Skeletal muscle satellite cell (primary cell): ENCODE data around the gene SCGB2A1.

- CAGE, long polyA plus RNA = no peak
Observed at GRCh38 chr11:61972412-61973301, 5.2 kb upstream of the FTH1 start.

DNA sequence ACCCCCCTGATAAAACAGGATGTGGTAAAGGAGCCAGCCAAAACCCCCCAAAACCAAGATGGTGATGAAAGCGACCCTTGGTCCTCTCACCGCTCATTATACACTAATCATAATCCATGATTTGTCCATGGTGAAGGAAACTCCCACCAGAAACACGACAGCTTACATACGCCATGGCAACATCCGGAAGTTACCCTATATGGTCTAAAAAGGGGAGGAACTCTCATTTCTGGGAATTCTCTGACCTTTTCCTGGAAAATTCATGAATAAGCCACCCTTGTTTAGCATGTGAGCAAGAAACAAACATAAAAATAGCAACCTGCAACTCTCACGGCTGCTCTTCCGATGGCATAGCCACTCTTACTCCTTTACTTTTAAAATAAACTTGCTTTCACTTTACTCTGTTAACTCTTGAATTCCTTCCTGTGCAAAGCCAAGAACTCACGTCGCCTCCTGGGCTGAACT, 18.7 kb upstream of the INCENP start:
- CAGE, long polyA plus RNA = no peak

- CAGE, long polyA plus RNA = no peak
Observed at GRCh38 chr11:62145460-62145796, 21.6 kb downstream of the INCENP start.

DNA sequence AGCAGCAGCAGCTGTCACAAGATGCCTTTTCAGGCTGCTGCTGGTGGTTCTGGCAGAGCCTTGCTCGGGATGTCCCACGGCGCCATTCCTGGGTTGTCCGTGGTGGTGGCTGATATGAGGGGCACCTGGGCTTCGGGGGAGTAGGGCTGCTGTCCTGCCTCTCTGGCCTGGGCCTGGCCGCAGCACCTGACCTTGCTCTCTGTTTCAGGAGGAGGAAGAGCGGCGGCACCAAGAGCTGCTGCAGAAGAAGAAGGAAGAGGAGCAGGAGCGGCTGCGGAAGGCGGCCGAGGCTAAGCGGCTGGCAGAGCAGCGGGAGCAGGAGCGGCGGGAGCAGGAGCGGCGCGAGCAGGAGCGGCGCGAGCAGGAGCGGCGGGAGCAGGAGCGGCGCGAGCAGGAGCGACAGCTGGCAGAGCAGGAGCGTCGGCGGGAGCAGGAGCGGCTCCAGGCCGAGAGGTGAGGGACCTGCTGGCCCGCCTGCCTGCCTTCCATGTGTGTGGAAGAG, 22.7 kb downstream of the INCENP start:
- CAGE, long polyA plus RNA = no peak

- CAGE, long polyA plus RNA = no peak
Observed at GRCh38 chr11:62148382-62148747, 24.6 kb downstream of the INCENP start.

DNA sequence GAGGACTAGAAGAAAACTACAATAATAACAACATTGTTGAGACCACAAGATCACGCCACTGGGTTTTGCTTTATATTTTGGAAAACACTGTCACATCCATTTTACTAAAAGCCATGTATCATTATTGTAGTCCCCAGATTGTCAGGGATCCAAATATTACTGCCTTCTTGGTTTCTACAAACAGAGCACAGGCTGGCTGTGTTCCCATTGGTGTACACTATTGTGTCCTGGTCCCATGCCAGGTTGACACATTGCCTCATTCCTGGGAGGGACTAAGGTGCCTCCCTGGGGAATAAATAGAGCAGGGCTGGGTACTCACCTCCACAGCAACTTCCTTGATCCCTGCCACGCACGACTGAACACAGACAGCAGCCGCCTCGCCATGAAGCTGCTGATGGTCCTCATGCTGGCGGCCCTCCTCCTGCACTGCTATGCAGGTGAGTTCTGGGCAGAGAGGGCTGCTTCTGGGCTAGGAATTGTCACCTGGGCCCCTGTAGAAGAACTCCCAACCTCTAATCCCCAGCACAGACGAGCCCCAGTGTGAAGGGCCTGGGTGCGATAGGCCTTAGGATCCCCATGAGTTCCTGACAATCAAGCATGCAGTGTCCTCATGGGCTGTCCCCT, at the start of gene SCGB2A1:
SCGB2A1 (plus strand) TSS at position 324 of the 624 bp plus-strand sequence.
- CAGE, long polyA plus RNA = no peak

GRCh38 chr11:62435720-62436670, 17.2 kb downstream of the SCGB1A1 start:
- CAGE, long polyA plus RNA = no peak

GRCh38 chr11:62439884-62440782, 21.3 kb downstream of the SCGB1A1 start:
- CAGE, long polyA plus RNA = no peak

GRCh38 chr11:62504926-62506006, 41.3 kb downstream of the AHNAK start:
- CAGE, long polyA plus RNA = no peak

- CAGE, long polyA plus RNA = no peak
Observed at GRCh38 chr11:62542124-62542439, 4.5 kb downstream of the AHNAK start.

DNA sequence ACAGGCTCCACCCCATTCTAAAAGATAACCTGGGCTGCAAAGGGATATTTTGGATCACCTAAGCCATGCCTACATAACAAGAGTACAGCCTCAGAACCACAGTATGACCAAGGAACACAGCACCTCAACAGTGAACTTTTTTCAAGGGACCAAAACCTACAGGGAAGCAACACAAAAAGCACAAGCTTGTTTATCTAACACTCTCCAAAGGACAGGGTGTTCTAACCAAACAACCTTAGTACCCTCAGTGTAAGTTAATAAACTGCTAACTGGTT, 3.7 kb downstream of the TUT1 start:
- CAGE, long polyA plus RNA = no peak

- CAGE, long polyA plus RNA = no peak
Observed at GRCh38 chr11:62592737-62592984, 1.3 kb upstream of the TUT1 start.

- CAGE, long polyA plus RNA = no peak
Observed at GRCh38 chr11:62604603-62605419, 3.1 kb upstream of the MTA2 start.

- CAGE, long polyA plus RNA = no peak
Observed at GRCh38 chr11:62610975-62611628, 1.5 kb downstream of the EML3 start.

- CAGE, long polyA plus RNA = no peak
Observed at GRCh38 chr11:62687563-62688529, 1.5 kb downstream of the LRRN4CL start.

DNA sequence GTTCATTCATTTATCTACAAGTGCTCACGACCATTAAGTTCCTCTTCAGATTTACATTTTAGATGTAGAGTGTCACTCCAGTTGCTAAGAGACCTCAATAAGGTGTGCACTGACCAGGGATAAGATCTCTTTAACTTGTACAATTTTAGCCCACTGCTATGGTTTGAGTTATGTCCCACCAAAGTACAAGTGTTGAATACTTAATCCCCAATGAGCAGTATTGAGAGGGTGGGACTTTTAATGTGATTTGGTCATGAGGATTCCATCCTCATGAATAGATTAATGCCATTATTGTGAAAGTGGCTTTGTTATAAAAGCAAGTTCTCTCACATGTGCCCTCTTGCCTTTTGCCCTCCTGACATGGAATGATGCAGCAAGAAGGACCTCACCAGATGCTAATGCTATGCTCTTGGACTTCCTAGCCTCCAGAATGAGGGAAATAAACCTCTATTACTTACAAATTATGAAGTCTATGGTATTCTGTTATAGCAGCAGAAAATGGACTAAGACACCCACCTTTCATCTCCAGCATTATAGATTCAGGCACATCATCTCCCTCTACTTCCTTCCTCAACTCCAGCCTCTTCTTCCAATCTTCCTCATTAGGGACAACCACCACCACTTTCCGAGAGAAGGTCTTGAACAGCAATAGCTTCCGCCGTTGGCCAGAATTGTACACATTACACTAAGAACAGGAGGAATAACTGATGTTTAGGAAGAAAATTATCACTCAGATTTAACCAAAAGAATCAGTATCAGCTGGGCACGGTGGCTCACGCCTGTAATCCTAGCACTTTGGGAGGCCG, 7.5 kb downstream of the HNRNPUL2 start:
- CAGE, long polyA plus RNA = no peak

GRCh38 chr11:62762785-62763099, 1.4 kb downstream of the POLR2G start:
- CAGE, long polyA plus RNA = start-site peak on the plus strand at chr11:62762907-62763003, 190 and 120 reads in 2 replicates

DNA sequence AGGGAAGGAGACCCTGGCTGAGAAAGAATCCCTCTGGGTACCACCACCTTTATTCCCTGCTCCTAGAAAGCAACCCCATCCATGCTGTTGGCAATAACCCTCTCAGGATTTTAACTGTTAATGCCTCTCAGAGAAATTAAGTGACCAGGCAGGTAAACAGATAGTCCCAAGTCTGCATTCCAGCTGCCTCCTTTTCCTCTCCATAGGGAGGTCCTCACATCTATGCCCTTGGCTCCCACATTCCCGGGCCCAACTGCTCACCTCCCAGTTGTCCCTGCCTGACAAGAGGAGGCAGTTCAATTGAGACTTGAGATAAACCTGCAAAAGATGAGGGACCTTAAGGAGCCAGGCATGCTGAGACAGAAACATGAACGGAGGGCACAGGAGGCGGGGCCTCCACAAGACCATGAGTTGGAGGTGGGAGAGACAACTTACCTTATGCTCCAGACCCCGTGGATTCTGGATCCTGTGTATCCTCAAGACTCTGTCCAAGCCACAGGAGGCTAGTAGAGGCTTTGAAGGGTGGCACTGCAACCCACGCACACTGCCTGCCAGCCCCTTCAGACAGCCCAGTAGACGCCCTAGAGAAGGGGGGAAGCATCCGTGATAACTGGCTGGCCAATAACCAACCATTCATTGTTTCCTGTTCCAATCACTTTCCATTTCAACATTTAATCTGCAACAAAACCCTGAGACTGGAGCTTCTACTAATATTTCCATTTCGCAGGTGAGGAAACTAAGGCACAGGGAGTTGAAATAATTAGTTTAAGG, 1.7 kb upstream of the STX5 start:
- CAGE, long polyA plus RNA = no peak

DNA sequence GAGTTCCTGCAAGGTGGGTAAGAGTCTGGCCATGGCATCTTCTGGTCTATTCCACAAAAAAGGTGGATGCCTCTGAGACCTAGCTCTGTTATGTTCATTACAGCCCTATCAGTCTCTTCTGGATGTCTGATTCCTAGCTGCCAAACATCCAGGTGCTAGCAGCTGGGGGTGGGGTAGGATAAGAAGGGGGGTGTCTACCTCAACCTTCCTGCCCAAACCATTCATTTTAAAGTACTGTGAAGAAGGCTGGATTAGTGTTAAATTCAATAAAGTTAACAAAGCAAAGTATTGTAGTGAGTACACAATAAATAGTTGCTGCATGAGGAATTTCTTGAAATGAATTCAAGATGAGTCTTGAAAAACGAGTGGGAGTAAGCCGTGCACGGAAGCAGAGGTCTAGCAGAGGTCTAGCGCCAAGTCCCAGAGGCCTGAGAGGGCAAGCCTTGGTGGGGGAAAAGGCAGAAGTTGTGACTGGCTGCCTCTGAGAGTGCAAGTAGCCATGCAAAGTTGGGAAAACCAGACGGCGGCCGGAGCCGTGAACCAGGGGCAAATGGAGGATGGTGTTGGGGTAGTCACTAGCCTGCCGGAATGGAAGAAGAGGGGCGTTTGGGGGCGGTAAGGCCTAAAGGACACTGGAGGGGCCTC, 588 bp upstream of the SLC3A2 start:
- CAGE, long polyA plus RNA = no peak

DNA sequence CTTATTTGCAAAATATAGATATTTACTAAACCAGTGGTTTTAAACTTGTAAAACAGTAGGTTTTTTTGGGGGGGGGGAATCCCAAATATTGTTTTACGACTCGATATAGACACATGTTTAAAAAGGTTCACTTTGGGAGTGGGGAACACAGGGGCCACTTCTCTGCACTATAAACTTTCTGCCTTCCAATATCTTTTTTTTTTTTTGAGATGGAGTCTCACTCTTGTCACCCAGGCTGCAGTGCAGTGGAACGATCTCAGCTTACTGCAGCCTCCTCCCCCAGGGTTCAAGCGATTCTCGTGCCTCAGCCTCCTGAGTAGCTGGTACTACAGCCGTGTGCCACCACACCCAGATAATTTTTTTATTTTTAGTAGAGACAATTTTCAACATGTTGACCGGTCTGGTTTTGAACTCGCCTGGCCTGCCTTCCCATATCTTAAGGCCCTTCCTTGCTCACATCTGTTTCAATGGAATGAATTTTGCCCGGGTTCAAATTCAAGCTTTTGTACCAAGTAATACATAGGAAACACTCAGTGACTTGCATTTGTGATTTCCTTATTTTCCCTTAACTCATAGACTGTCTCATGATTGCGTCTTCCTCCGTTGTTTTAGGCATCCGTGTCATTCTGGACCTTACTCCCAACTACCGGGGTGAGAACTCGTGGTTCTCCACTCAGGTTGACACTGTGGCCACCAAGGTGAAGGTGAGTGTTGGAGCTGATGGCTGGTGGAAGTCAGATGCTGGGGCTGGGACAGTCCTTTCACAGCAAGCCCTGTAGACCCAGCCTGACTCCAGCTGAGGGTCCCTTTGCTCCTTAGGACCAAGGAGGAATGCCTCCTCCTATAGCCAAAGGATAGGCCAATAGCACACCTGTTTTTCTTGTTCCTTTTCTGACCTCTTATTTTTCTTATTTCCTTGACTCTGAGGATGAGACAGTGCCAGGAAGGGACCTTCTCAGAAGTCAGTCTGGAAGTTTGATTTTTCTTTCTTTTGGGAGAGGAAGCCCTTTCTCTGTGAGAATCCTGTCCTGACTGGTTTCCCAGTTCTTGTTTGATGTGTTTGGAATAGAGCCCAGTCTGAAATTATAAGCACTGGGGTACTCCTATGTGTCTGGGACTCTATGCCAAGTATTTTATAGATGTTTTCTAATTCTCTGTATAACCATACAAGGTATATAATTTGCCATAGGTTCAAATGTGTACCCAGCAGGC, 2.0 kb downstream of the SLC3A2 start:
- CAGE, long polyA plus RNA = no peak